Skeletal muscle satellite cell (primary cell): ENCODE data around the genes NCOA4, ARHGAP22 and VSTM4.

DNA sequence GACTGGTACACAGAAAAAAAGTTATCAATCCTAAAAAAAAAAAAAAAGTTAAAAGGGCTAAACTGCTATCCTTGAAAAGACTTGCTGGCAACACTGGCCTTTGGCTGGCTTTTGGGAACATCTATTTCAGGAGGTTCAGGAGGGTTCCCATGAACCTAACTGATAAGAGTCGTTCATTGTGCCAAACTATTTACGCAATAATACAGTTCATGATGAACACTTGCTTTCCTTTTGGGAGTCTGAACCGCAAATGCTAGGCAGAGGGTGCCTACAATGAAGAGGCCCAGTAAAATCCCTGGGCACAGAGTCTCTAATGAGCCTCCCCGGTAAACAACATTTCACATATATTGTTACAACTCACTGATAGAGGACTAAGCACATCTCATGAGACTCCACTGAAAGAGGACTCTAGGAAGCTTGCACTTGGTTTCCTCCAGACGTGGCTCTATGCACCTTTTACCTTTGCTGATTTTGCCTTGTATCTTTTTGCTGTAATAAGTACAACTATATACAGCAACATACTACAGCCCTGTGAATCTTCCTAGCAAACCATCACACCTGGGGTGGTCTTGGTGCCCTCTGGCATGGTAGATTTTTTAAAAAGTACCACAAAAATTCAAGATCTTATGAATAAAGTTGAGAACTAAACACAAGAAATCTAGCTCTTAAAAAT is 45.0 kb downstream of the ZFAND4 start:
- CAGE, long polyA plus RNA = no peak

- CAGE, long polyA plus RNA = no peak
These were observed 391 bp upstream of the ZFAND4 start for GRCh38 chr10:45673067-45673259.

DNA sequence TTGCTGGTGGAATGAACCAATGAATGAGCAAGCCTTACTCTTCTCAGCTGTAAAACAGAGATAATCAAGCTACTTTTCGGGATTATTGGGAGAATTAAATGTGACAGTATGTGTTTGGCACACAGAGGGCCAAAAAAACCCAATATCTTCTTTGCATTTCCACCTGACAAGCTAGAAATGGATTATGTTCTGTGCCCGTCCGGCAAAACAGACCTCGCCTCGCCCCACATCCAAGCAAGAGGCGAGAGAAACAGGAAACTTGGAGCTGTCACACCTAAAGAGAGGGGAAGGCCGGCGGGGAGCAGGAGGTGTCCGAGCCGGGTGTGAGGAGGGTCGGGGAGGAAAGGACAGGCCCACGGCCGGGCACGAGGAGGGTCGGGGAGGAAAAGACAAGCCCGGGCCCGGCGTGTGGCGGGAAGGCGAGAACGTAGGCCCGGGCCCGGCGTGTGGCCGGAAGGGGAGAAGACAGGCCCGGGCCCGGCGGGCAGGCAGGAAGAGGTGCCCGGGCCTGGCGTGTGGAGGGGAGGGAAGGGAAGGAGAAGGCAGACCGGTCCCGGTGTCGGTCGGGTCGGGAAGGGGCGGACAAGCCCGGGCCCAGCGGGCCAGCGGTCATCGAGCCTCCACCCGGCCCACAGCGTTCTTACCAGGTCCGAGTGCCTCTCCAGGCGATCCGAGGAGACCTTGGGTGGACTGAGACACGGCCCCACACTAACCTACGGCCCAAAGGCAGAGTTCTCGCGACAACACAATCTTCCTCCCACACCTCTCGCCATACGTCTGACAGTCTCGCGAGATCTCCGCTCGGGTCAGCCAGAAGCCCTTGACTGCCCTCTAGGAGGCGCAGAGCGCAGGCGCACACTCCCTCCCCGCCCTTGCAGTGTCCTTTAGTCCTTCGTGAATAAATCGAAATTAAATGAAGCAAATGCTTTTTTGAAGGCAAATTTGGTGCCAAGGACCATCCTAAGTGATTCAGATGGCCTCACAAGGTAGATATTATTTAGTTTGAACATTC is at the start of gene NCOA4:
Gene NCOA4, minus strand, starts transcription at position 742 of the 1,012 bp plus-strand sequence.
- CAGE, long polyA plus RNA = start-site peak on the minus strand centred at position 712 of the sequence, 61 bp wide, 585 and 1,268 reads in 2 replicates

- CAGE, long polyA plus RNA = no peak
These were observed 17.2 kb upstream of the ANTXRL start for GRCh38 chr10:46269256-46270248.

DNA sequence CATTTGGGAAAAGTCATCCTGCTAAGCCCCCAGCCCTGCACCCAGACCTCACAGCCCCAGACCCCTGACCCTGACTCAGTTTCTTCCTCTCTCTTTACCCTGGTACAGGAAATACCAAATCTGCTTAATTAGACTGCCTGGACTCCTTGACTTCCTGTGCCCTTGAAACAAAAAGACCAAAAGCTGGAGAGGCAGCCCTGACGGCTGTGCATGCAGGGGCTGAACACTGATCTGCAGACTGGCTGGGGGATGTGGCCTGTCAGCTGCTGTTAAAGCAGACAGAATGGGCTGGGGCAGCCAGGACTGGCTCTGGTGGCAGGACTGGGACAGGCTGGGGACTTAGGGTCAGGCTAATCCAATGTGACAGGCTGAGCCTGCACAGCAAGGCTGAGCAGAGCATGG is 14.8 kb upstream of the ANTXRL start:
- CAGE, long polyA plus RNA = no peak

- CAGE, long polyA plus RNA = no peak
These were observed 2.1 kb upstream of the ANTXRL start for GRCh38 chr10:46284340-46285357.

DNA sequence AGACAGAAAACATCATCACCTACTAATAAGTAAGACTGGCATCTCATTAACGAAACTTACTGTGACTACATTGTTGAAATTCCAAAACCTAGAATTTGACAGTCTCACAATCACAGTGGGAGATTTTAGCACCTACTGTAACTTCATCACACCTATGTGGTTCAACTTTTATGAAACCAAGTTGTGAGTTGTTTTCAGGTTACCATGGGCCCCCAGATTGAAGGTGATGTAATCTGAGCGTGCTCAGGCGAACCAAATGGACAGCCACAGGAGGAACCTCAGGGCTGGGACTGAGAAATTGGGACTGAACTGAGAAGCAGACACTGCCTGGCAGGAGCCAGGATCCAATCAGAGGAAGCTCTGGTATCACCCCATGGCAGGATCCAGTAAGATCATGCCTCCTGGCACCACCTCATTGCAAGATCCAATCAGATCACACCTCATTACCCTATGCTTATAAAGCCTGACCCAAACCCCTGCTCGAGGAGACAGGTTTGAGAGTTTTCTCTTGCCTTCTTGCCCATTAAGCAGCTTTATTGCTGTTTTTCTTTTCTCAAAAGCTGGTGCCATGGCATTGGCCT is 43.3 kb upstream of the GDF10 start:
- CAGE, long polyA plus RNA = no peak

DNA sequence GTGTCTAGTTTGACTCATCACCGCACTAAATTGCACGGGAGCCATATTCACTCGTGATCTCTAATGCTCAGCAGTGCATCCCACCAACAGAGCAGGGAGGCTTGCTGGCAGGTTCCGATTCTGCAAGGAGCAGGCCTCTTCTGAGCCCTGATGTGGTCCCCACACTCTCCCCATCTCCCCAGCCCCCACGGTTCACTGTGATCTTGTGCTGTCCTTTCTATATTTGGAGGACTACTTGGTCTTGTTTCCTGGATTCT is 338 bp upstream of the GDF2 start:
- CAGE, long polyA plus RNA = no peak

GRCh38 chr10:47402554-47403325 is 18.6 kb upstream of the ZNF488 start:
- CAGE, long polyA plus RNA = no peak

- CAGE, long polyA plus RNA = no peak
These were observed 90.3 kb downstream of the SYT15B start for GRCh38 chr10:47673108-47673459.

DNA sequence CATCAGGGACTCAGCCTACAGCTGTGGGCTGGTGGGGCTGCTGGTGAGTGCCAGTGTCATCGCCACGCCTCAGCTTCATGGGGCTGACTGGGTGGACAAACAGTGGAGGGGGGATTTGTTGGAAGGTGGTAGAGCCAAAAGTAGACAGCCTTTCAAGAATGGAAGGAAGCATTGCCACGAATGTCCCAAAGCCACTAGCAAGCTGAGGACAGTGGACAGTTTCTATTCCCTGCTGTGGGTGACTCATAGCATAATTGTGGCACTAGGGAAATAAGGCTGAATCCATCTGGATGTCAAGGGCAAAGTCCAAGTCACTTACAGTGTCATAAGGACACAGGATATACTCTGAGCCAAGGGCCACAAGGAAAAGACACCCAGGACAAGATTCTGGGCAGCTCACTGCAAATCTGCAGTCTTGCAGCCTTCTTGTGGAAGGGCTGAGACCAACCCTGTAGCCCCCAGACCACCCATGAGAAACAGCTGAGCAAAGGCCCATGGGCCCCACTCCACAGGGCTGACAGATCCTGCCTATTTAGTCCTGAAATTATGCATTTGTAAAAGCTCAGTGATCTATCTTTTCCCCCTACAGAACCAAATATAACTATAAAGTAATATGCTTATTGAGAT is 79.6 kb downstream of the FRMPD2 start:
- CAGE, long polyA plus RNA = no peak

DNA sequence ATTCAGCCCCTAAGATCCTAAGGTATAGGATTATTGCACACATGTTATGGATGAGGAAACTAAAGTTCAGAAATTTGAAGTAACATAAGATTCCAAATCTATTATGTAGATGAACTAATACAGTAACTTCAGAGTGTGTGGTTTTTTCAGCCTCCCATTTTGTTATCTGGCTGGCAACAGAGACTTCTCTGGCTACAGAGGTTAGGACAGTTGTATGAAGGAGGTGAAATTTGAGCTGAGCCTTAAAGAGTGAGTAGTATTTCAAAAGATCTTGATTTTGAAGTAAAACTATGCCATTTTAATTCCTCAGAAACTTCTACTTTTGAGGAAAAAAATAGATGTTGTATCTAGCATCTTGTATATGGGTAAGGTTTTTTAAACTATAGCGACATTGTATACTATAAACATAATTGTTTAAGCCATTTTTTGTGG is 125.5 kb downstream of the MAPK8 start:
- CAGE, long polyA plus RNA = no peak

- CAGE, long polyA plus RNA = no peak
These were observed 128.6 kb downstream of the MAPK8 start for GRCh38 chr10:48434858-48435742.

- CAGE, long polyA plus RNA = no peak
These were observed 130.9 kb downstream of the MAPK8 start for GRCh38 chr10:48437044-48438187.

DNA sequence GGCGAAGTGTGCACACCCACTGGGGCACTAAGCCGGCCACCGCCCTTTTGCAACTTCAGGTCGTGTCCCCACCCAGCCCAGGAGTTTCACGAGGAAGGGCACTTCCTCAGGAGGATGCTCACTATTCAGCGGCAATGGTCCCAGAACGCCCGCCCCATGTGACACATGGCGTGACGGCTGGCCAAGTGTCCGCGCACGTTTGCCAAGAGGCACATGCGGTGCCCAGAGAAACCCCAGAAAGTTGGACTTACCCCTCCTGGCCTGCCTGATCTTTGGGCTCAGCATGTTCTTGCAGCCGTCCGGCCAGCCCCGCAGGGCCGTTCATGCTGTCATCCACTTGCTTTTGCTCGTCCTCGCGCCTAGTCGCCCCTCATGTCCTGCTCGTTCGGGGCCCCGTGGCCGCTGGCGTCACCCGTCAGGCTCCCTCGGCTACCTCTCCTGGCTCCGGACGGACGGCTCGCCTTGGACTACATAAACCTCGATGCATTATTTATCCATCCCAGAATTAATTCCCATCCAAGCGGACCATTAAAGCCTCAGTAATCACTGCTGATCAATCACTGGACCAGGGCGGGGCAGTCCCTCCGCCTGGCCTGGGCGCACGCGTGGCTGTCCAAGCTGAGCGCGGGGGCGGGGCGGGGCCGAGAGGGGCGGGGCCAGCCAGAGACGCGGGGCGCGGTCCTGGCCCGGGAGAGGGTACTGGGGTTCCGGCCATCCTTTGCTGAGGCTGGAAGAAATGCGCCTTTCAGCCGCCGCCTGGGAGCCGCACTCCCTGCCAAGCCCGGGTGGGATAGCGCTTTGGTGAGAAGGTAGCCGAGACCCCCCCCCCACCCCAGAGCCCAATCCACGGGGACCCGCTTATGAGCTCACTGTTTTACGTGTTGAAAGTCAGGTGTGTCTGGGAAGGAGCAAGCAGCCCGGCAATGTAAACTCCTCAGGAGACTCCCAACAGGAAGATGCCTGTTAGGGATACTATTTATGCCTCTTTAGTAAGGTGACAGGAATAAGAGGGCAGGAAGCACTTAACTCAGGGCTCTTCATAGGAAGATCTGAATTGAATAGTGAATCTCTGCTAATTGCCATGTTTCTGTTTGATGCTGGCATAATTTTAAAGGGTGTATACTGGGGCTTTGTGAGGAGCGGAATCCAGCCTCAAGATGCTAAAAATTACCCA is at the start of gene ARHGAP22:
Gene ARHGAP22, minus strand, starts transcription at position 562 of the 1,174 bp plus-strand sequence.
- CAGE, long polyA plus RNA = no peak

DNA sequence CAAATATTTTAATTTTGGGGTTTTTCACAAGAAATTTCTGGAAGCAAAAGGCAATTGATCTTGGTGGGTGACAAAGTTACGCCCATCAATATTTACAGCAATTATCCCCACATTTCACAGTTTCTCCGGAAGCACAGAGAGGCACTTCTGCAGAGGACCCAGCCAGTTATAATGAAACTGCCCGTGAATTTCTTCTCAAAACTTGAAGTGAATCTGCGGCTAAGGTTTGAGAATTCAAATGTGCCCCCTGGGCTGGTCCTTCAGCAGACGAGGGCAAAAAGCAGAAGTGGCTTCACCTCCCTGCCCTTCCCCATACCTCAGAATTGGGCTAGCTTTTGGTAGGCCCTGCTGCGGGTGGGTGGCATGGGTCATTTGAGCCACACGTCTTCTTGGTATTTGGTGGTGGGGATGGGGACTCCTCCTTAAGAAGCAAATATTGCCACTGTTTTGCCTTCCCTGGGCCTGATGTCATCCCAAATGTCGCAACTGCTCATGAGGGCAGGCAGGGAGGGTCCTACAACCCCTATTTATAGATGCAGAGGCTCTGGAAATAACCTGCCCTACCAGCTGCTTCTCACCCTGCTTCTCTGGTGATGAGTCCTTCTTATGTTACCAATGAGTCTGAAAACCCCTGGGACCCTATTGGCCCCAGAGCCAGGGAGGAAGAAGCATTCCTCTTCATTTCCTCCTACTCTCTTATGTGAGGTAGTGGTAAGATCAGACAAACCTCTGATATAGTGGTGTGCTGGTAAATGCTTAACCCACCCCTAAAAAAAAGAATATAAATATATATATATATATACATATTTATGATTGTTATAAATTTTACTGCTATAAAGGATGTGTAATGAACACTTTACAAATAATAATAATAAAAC is 16.5 kb upstream of the WDFY4 start:
- CAGE, long polyA plus RNA = no peak

DNA sequence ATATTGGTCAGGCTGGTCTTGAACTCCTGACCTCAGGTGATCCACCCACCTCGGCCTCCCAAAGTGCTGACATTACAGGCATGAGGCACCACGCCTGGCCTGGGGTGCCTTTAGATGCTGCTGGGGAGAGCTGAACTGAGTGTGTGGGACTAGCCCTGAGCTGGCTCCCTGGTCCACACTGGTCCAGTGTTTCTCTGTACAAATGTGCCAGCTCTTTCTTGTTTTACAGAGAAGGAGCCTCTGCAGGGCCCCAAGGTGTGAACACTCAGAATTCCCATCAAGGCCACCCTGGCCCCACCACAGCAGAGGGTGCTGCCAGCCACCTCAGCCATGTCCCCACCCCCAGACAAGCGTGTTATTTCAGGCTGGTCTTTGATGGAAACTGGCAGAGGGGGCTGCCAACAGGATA is 68.4 kb upstream of the LRRC18 start:
- CAGE, long polyA plus RNA = no peak

- CAGE, long polyA plus RNA = no peak
These were observed at the start of gene VSTM4 for GRCh38 chr10:49115353-49116068. Gene VSTM4, minus strand, starts transcription at chr10:49115522.

DNA sequence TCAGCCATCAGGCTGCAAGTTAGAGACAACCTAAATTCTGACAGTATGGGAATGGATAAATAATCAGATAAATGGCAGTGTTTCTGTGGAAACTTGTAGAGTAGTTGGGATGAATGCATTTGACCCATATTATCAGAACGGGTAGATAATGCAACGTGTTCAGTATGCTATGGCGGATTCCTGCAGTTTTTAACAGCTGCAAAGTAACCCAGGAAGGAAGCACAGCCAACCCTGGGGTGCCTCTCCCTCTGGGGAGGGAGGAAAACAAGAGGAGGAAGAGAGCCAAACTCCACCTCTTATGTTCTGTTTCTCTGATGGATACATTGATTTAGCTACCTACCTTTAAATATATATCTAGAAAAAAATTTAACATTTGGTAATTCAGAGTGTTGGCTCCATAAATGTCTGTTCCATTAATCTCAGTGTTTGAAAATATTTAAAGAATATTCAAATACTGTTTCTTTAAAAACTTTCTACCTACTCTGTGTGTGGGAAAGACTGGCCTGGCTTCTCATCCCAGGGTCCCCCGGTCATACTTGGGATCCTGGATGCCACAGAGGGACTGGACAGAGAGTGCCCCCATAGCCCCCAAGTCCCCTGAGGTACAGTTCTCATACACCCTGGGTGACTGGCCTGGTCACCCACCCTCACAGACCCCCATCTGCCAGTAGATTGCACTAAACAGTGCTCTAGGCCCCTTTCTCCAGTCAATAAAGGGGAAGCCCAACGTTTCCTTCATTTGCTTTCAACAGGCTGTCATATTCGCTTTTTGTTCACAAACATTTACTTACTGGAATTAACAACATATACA is 3.2 kb downstream of the TMEM273 start:
- CAGE, long polyA plus RNA = no peak

GRCh38 chr10:49297716-49298443 is 1.1 kb upstream of the C10orf71 start:
- CAGE, long polyA plus RNA = no peak